Gastroesophageal sphincter (tissue), 4 donors: ENCODE data around the genes DNAJC1 and BMI1.

DNA sequence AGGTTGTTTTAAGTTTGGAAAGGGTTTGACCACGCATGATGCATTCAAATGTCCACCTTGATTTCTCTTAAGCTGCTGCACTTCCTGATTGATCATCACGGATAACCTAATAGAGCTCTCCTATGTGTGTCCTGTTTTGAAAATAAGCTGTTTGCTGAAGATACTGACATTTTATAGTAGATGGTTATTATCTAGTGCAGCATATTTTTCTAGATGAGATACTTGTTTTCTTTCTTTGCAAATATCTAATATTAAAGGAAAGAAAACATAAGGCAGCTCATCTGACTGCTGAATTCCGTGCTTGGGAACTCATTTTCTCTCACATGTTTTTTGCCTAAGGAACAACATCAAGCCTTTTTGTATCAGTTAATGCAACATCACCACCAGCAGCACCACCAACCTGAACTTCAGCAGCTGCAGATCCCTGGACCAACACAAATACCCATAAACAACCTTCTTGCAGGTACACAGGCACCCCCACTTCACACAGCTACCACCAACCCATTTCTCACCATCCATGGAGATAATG, 205.7 kb downstream of the MLLT10 start:
- PRO-cap = no peak
- RAMPAGE, long total RNA, 4 experiments = no peak in any of the 4 experiments

- PRO-cap = no peak
- RAMPAGE, long total RNA, 4 experiments = no peak in any of the 4 experiments
Measured at GRCh38 chr10:21750345-21750929, 216.4 kb downstream of the MLLT10 start.

- PRO-cap = no peak
- RAMPAGE, long total RNA, 4 experiments = no peak in any of the 4 experiments
Measured at GRCh38 chr10:21756750-21757052, 222.7 kb downstream of the MLLT10 start.

DNA sequence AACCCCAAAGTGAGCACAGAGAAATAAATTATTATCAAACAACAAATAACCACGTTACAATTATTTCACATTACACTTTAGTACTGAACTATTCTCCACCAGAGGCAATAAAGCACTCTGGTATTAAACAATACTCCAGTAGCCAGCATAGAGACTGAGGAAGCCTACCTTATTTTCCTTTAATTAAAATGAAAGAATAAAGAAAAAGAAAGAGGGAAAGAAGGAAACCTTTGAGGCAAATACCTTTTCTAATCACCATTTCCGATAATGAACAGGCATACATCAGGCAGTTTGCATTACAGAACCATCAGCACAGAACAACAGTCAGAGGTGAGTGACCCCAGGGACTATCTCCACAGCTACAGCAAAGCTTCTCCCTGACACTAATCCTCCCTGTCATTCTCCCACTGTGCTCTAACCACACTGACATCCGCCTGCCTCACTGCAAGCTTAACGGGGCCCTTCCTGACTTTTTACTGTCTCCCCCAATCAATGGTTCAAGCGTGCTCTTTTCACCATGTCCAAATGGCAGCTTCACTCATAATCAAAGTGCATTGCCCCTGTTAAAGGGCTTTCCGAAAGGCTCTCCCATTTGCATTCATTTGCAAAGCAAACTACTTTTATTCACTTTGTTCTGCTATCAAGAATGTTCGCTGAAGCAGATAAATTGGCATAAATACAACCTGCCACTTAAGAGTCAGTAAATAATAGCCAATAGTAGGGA, 196.4 kb downstream of the DNAJC1 start:
- PRO-cap = no peak
- RAMPAGE, long total RNA, 4 experiments = no peak in any of the 4 experiments

GRCh38 chr10:21943438-21944153, 59.9 kb downstream of the DNAJC1 start:
- PRO-cap = no peak
- RAMPAGE, long total RNA, 4 experiments = no peak in any of the 4 experiments

- PRO-cap = bidirectional peak, plus-strand start at chr10:22002934, minus-strand start at chr10:22002603
- RAMPAGE, long total RNA, 4 experiments = no peak in any of the 4 experiments
Measured at GRCh38 chr10:22002341-22002655, 1.2 kb downstream of the DNAJC1 start.

DNA sequence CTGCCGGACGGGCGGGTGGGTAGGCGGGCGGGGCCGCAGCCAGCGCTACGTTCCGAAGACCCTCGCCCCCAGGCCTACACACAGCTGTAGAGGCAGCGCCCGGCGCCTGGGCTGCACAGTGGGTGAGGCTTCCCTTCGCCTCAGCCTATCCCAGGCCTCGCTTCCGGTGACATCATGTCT, at the start of gene DNAJC1:
TSS of gene DNAJC1 (minus strand) at position 120 of the 180 bp plus-strand sequence.
- PRO-cap = bidirectional peak, plus-strand start outside the sequence, minus-strand start at position 80 of the sequence
- RAMPAGE, long total RNA, 4 experiments = no peak in any of the 4 experiments

DNA sequence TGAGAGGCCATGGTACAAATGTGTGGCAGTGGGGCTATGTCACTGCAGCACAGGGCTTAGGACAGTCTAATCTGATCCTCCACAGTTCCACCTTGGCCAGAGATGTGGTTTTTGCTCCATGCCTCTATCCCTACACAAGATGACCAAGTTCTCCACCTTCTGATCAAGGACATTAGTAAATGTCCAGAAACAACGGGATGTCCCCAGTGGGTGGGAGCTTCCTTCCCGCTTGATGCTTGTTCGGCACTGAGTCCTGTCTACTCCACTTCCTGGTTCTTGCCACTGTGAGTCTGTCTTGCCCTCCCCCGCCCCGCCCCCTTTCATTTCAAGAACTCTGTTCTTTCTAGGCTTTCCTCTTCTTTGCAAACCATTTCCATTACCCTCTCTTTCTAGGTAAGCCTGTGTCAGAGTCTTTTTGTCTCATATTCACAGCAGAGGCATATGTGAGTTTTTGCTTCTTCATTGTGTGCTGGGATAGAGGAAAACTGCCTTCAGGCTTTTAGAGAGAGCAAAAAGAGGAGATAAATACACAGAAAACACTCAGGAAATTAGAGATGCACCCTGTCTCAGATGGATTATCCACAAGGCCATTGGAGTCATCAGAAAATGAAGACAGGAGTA, 19.3 kb upstream of the DNAJC1 start:
- PRO-cap = no peak
- RAMPAGE, long total RNA, 4 experiments = no peak in any of the 4 experiments

GRCh38 chr10:22228750-22230214, 11.5 kb upstream of the EBLN1 start:
- PRO-cap = bidirectional peak, plus-strand start at chr10:22229256, minus-strand start at chr10:22229089; bidirectional peak, plus-strand start at chr10:22229573, minus-strand start at chr10:22229416; unidirectional peak, minus-strand start at chr10:22229588
- RAMPAGE, long total RNA, 4 experiments = no peak in any of the 4 experiments

- PRO-cap = no peak
- RAMPAGE, long total RNA, 4 experiments = no peak in any of the 4 experiments
Measured at GRCh38 chr10:22246627-22247564, 29.1 kb upstream of the EBLN1 start.

GRCh38 chr10:22316843-22317319, 693 bp downstream of the COMMD3 start:
- PRO-cap = bidirectional peak, plus-strand start at chr10:22317148, minus-strand start at chr10:22317174
- RAMPAGE, long total RNA, 4 experiments = no peak in any of the 4 experiments

GRCh38 chr10:22320750-22321691, at the start of gene BMI1:
TSS of gene BMI1 (plus strand) at chr10:22321099.
- PRO-cap = bidirectional peak, plus-strand start at chr10:22321099, minus-strand start at chr10:22320888; bidirectional peak, plus-strand start at chr10:22321463, minus-strand start at chr10:22321322
- RAMPAGE, long total RNA, 4 experiments = start-site peak on the plus strand in 3 of 4 experiments, at chr10:22321155-22321498 at its widest, 49 to 651 reads per replicate

- PRO-cap = no peak
- RAMPAGE, long total RNA, 4 experiments = no peak in any of the 4 experiments
Measured at GRCh38 chr10:22321692-22322427, 961 bp downstream of the BMI1 start.

- PRO-cap = no peak
- RAMPAGE, long total RNA, 4 experiments = no peak in any of the 4 experiments
Measured at GRCh38 chr10:22334989-22335850, 10.1 kb upstream of the SPAG6 start.

DNA sequence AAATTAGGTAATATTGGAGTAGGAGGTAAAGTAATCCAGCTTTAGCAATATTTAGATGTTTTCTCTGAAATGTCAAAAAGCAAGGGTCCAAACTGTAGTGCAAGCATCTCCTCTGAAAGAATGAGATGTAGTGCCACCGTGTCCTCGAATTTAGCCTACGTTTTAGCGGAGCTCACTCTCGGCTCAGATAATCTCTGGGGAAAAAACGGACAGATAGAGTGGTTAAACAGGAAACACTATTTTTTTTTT, 5.4 kb upstream of the SPAG6 start:
- PRO-cap = no peak
- RAMPAGE, long total RNA, 4 experiments = no peak in any of the 4 experiments

DNA sequence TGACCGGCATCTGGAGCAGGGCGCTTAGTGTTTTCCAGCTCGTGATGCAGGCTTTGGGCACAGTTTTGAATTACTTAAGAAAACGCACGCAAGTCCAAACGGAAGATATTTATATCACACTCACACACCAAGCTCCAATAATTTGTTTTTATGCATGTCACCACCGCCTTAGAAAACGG, 3.8 kb upstream of the SPAG6 start:
- PRO-cap = unidirectional peak, minus-strand start at position 67 of the sequence
- RAMPAGE, long total RNA, 4 experiments = no peak in any of the 4 experiments

DNA sequence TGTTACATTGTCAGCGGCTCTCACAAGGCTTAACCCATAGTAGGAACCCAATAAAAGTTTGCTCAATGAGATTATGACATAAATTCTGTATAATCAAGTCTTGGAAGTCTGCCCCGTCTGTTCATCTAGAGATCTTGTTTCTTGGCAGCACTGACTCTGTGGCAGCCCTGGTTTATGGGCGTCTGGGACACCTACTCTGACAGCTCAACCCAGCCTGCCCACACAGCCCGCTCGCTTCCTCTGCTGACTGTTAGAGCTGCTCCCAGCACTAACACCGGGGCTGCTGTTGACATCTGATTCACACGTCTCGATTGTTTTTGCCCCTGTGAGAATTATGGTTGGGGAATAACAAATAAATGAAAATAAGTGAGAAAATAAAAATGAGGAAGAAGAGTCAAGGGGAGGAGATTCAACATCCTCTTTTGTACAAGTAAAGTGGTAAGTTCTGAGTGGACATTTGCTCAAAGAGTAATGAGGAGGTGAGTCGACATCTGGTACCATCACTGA, 160.8 kb downstream of the SPAG6 start:
- PRO-cap = no peak
- RAMPAGE, long total RNA, 4 experiments = no peak in any of the 4 experiments

GRCh38 chr10:22578208-22578911, 136.0 kb downstream of the PIP4K2A start:
- PRO-cap = no peak
- RAMPAGE, long total RNA, 4 experiments = no peak in any of the 4 experiments

- PRO-cap = no peak
- RAMPAGE, long total RNA, 4 experiments = no peak in any of the 4 experiments
Measured at GRCh38 chr10:22611670-22612116, 102.7 kb downstream of the PIP4K2A start.

DNA sequence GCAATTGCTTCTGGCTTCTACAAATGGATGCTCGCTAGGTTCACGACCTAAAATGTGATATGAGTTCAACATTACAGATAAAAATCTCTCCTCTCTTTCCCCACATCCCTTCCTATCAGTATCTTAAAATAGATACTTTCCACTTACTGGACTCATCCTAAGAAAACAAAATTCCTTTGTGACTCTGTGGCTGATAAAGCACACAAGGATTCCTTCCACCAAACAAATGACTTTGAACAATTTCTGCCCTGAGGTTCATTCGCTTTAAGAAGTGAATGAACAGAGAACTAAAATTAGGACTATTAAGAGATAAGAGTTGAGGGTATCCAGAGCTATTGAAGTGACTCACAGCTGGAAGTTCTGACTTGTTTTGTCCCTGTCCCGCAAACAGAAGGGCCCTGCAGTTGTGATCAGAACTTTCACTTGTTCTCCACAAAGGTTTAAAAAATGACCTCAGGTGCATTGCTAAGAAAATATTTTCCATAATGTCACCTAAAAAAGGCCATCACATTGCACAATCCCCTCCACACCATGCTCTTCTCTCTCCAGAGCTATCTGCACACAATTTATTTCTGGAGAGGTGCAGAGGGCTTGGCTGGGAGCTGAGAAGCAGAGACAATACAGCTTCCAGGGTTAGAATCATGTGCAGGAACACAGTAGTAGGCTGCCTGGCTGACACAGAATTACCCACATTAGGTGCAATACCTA, 96.1 kb downstream of the PIP4K2A start:
- PRO-cap = no peak
- RAMPAGE, long total RNA, 4 experiments = no peak in any of the 4 experiments